ENCODE results near the gene CD40.

DNA sequence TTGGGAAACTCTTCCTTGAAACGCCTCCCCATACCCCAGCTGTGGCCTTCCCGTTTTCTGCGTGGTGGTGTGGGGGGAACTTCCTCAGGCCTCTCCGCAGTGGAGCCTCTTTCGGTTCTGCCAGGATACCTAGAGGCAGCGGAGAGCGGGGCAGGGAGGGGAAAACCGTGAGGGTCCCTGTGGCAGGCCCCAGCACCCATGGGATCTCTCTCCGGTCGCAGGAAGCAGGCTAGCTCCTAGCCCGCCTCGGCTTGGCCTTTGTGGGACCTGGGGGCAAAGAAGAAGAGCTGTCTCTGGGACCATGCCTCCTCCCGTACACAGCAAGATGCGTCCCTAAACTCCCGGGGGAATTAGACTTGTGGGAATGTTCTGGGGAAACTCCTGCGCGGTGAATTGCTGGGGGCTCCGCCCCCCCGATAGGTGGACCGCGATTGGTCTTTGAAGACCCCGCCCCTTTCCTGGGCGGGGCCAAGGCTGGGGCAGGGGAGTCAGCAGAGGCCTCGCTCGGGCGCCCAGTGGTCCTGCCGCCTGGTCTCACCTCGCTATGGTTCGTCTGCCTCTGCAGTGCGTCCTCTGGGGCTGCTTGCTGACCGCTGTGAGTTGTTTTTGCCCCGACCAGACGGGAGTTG lies at the start of gene CD40:
Gene CD40, plus strand, starts transcription at position 515 of the 629 bp plus-strand sequence.
- RRBS: no CpG with 5 or more reads among the region's 33 CpGs

DNA sequence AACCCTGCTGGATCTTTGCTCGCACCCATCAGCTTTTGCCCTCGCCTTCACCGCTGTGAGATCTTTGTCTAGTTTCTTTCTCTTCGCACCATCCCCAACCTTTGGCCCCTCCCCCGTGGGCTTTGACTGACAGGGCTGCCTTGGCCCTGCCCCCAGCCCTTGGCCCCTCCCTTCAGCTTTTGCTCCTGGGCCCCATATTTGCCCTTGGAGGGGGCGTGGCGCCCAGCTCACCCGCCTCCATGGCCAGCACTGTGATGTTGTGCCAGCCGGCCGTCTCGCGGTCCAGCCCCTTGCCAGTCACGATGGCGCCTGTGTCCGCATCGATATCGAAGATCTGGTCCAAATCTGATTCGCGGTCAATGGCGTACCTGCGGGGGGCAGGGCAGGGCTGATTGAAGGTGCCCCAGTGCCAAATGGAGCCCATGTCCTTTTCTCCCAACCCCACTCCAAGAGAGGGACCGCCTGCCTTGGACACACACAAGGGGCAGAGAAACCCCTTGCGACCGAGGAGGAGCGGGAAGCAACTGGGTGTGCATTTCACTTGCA lies 81.2 kb downstream of the CD40 start:
- RRBS: no CpG with 5 or more reads among the region's 25 CpGs

DNA sequence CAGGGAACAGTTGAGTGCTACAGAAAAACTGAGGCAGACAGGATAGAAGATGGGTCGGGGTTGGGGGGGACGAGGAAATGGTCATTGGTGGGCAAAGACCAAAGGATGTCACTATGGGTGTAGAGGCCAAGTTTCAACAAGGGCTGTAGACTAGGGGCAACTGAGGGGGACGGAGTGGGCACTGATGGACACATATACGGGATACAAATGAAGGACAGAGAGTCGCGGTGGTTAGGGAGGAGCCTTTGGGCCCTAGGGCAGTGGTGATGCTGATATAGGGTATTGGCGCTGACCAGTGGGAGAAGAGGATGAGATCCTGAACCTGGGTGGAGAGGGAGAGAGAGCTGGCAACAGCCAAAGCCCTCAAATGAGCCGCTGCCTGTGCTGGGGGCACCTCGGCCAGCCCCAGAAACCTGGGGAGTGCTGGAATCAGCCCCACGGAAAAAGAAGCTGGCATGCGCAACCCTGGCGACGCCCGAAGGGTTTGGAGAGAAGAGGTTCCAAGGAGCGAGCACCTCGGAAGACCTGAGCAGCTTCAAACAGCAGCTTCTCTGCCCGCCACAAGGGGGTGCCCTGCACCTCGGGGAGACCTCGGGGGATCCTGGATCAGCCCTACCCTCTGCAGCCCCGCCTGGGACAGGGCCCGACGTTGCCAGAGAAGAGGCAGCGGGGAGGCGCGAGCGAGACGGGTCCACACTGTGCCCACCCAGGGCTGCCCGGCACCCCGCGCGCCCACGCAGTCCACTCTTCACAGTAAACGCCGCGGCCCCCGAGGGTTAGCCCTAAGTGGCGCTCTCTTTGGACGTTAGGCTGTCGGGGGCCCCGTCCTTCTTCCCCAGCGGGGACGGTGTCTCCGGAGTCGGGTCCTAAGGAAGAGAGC lies 1.4 kb downstream of the CDH22 start:
- RRBS: 3% methylated on average over 2 of the region's 44 CpGs

DNA sequence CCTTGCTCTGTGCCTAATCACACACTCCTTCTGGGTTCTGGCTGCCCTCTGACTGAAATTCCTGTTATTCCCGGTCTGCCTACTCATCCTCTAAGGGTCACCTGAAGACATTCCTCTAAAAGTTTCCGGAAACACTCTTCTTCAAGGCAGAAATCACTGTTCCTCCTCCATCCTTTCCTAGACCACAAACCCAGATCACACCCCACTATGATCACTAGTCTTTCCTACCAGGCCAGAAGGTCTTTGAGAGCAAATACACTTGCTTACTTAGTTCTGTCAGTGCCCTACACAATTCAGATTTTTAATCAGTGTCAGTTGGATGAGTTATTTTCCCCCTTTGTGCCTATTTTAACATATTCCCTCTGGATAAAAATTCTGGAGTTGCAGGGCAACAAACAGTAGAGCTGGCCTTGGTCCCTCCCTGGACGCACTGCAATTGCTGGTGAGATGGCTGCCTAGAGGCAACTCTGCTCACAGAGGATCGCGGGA lies 15.4 kb upstream of the SLC35C2 start:
- RRBS: 100% methylated on average over 1 of the region's 5 CpGs

DNA sequence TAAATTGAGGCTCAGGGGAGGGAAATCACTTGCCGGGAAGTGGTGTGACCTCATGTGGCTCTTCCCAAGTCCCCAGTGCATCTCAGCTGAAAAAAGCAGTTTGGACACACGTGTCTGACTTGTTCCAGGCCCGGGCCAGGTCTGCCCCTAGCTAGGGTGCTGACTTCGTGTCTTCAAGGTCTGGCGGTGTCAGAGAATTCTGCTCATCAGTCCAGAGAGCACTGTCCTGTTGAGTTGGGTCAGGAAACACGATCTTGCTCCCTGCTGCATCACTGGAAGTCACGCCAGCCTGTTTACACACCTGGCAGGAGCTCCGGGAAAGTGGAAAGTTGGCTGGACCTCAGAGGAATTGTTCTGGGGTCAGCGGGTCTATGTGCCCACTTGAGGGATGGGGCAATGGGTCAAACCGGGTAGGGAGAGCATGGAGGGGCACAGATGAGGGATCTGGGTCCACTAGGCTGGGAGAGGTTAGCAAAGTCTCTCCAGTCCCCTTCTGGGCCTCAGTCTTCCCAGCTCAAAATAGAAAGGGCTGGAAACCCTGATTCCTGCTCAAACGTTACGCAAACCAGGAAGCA lies 10.5 kb downstream of the SLC13A3 start:
- RRBS: 44% methylated on average over 5 of the region's 12 CpGs

DNA sequence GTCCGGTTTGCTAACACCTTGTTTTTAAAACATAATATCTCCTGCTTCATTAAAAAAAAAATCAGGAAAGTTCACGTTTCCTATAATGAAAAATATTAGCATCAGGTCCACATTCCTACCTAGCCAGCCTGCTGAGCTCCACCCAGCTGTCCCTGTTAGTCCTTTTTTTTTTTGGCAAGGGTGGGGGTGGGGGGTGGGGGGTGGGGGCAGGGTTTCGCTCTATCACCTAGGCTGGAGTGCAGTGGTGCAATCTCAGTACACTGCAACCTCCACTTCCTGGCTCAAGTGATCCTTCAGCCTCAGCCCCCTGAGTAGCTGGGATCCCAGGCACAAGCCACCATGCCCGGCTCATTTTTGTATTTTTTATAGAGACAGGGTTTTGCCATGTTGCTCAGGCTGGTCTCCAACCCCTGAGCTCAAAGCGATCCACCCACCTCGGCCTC lies 7.5 kb upstream of the SLC2A10 start:
- RRBS: no CpG with 5 or more reads among the region's 6 CpGs

- RRBS: 3% methylated on average over 14 of the region's 52 CpGs
These were observed 83.3 kb upstream of the EYA2 start for GRCh38 chr20:46811165-46811823.

GRCh38 chr20:46897508-46898321 lies 3.1 kb downstream of the EYA2 start:
- RRBS: no CpG with 5 or more reads among the region's 13 CpGs

GRCh38 chr20:47196186-47196871 lies 160.2 kb downstream of the ZMYND8 start:
- RRBS: 22% methylated on average over 6 of the region's 28 CpGs

DNA sequence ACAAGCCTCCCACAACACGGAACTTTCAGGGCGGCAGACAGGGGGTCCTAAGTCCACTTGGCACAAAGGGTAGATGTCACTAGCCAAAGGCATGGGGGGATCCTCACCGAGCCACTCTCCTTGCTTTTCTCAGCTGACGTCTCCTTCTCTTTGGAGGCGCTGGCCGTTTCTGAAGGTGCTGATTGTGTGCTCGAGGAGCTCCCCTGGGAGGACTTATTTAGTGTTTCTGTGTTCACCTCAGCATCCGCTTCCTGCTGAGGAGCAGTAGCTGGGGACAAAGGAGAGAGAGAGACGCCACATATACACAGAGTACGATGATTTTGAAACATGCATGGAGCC lies 135.3 kb downstream of the ZMYND8 start:
- RRBS: no CpG with 5 or more reads among the region's 10 CpGs

- RRBS: no CpG with 5 or more reads among the region's 10 CpGs
These were observed 99.7 kb downstream of the ZMYND8 start for GRCh38 chr20:47256577-47257365.

- RRBS: no CpG with 5 or more reads among the region's 10 CpGs
These were observed 75.4 kb downstream of the ZMYND8 start for GRCh38 chr20:47280688-47281842.

- RRBS: 9% methylated on average over 9 of the region's 20 CpGs
These were observed 37.6 kb downstream of the ZMYND8 start for GRCh38 chr20:47318828-47319393.

DNA sequence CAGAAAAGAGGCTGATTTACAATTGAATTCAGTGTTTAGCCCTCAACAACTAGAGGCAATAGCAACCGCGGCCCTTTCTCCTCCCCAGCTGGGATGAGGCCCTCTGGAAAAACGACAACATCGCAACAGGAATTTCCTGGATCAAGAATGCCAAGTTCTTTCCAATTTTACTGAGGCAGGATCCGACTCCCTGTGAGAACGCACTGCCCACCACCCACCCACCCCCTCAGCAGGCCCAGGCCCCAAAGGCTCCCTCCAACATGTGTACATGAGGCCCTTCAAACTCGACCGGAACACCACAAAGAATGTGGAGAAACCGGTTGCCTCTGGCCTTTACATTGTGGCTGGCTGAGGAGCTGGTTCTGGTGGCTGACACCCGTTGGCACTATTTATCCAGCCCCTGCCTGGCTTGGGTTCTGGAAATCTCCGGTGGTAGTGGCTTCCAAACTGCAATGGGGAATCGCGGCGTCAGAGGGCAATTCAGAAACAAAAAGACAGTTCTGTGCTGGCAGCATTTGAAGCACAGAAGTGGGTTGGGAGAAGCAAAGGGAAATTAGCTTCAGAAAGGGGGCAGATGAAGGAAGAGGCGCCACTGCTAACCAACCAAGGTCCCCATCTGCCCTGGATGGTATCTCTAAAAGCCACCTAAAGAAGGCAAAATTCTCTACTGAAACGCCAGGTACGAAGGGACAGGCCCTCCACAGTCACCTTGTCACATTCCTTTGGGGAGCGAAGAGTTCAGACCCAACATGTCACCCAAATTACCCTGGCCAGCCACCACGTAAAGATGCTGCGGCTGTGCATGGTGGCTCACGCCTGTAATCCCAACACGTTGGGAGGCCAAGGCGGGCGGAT lies 36.6 kb downstream of the ZMYND8 start:
- RRBS: 33% methylated on average over 2 of the region's 24 CpGs

DNA sequence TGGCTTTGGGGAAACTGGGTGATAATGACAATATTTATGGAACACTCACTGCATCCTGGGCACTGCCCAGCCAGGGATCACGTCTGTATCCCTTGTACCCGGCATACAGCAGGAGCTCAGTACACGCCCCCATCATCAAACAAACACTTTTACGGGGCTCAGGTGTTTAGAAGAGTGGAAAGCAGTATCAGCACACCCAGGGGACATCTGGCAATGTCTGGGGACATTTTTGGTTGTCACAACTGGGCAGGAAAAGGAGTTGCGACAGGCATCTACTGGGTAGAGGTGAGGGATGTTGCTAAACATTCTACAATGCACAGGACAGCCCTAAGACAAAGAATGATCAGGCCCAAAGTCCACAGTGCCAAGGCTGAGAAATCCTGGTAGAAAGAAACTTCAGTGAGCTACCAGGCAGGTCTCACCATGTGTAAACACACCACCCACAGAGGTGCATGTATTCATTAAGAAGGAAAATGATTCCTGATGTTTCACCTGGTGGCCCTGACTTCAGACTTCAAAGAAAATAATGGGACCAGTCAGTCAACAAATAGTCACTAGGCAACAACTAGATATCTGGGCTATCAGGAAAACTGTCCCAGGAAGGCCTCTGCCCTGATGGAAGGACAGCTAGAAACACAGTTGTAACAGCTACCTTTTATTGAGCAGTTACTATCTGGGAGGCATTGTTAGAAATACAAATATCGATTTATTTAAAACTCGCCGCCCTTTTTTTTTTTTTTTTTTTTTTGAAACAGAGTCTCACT lies 35.2 kb downstream of the ZMYND8 start:
- RRBS: no CpG with 5 or more reads among the region's 8 CpGs

DNA sequence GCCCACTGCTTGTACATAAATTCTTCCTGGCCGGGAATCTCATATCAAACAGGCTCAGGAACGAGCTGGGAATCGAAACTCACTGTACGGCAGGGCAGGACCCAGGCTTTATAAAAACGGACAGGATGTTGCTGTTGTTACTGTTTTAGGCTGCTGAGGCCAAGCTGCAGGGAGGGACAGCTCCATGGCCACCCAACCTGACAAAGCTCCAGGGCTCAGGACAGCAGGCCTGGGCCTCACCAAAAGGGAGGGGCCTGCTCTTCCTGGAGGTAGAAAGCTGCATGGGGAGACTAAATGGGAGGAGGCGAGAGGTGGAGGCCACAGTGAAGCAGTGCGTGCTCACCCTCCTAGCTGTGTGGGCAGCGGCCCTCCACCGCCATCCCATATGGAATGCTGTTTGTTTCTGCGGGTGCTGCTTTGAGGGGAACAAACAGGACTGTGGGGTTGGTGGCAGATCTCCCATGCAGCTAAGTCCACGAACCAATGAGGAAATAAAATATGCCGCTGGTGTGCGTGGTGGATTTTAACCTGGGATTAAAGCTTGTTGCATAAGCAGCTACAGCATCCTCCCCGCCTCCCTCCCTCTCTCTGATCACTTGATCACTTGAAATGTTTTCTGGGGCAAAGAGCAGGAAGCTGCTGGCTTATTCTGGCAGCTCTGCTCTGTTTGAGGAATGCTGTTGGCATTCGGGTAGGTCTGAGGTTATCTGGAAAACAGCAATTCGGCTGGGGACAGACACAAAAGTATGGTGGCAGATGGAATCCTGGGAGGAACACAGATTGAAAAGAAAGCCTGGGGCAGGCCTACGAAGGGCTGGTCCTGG lies 2.4 kb upstream of the ZMYND8 start:
- RRBS: no CpG with 5 or more reads among the region's 17 CpGs

DNA sequence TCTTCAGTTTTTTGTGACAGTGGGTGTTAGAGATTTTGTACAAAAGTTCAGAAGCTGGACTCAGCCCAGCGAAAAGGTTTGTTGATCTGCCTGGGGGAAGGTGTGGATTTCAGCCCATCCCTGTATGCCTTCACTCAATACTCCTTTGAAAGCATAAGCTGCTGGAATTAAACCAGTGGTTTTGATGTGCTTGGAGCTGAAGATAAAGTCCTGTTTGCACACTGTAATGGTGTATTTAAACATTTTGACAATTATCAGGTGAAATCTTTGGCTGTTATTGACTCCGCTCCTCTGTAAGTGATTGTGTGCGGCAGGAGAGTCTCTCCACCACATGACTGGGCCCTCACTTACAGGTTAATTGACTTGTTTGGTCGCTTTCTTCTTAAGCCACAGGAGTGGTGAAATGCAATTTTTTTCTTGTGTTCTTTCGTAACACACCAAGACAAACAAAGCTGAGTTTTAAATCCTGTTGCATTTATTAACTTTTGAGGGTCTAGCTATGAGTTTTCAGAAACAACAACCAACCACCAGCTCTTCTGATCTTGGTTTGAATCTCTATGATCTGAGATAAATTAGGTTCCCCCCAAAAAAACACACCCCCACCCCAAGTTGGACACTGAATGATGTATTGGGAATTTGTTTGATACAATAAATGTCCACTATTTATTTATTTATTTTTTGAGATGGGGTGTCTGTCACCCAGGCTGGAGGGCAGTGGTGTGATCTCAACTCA lies 46.4 kb upstream of the NCOA3 start:
- RRBS: no CpG with 5 or more reads among the region's 5 CpGs

GRCh38 chr20:47492866-47493495 lies 8.7 kb upstream of the NCOA3 start:
- RRBS: no CpG with 5 or more reads among the region's 3 CpGs

DNA sequence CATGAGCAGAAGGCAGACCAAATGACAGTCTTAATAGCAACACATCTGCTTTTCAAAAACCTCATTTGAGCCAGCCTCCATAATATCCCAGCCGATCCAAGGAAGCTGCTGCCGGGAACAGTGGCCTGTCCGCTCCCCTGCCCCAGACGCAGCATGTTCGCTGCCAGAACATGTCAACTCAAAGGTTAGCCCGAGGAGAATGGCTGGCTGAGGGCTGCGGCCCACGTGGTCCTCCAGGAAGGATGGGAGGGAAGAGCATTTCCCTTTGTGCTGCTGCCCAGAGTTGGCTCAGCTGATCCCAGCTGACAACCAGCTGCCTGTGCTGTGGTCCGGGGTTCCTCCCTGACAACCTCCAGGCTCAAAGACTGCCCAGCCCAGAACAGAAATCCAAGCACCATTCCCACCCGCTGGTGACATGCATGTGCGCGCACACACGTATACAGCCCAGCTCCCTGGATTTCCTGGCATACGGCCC lies 102.9 kb downstream of the SULF2 start:
- RRBS: no CpG with 5 or more reads among the region's 14 CpGs

GRCh38 chr20:47713754-47714442 lies 71.4 kb downstream of the SULF2 start:
- RRBS: no CpG with 5 or more reads among the region's 27 CpGs